NALM6 (cell line): ENCODE measurements around the genes CENPF, TGFB2 and IARS2.

GRCh38 chr1:214581860-214582228 is 21.2 kb upstream of the CENPF start:
- PRO-cap = no peak

DNA sequence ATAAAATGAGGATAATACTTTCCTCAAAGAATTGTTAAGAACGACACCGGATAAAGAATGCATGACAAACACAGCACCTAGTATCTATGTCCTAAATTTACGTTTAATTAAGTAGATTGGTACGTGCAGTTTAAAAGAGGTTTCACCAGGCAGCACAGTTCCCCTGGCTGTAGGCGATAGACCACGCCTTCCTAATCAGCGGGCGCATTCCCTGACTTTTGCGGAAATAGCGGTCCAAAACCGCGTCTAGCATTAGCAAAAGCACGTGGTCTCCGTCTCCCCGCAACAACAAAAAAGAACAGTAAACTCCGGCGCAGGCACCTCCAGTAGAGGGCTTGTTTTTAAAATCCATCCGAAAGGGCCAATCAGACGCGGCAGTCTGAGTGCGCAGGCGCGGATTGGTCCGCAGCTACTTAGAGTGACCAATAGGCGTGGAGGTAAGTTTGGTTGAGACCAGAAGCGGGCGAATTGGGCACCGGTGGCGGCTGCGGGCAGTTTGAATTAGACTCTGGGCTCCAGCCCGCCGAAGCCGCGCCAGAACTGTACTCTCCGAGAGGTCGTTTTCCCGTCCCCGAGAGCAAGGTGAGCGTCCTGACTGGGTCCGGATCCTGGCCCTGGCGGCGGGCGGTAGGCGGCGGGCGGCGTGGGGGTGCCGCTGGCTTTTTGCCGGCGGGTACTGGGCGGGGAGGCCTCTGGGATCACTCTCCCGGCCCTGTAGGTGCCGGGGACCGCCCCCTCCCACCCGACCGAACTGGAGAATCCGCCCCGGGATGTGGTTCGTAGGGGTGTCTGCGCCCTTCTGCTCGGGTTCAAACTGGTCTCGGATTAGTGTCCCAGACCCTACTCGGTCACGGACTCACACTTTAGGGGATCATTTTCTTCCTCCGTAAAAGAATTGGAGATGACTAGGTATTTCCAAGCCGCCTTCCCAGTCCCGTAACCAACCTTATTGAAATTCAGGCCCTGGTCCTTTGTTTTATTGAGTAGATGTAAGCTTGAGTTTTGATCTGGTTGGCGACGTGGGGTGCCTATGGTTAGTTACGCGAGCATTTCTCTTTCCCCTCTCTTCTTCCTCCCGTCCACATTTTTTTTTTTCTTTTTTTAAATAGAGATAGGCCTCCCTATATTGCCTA is at the start of gene CENPF:
Gene CENPF, plus strand, starts transcription at position 456 of the 1,133 bp plus-strand sequence.
- PRO-cap = bidirectional peak, plus-strand start at position 456 of the sequence, minus-strand start at position 182 of the sequence

DNA sequence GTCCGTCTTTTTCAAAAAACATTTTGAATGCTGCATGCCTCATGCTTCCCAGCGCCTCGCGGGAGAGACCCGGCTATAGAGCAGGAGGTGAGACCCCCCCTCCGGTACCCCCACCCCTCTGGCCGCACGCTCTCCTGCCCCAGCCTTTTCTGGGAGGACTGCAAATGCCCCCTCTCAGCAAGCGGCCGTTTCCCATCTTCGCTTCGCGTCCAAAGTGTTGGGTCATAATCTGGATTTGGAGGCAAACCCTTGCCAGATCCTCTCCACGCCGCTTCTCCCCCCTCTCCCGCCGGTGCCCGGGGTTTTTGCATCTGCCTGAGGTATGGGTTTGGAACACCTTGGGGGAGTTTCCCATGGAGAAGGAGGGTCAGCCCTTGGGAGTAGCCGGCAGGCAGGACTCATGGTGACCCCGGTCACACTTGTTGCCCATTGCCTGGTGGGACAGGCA is 832 bp downstream of the KCNK2 start:
- PRO-cap = no peak

DNA sequence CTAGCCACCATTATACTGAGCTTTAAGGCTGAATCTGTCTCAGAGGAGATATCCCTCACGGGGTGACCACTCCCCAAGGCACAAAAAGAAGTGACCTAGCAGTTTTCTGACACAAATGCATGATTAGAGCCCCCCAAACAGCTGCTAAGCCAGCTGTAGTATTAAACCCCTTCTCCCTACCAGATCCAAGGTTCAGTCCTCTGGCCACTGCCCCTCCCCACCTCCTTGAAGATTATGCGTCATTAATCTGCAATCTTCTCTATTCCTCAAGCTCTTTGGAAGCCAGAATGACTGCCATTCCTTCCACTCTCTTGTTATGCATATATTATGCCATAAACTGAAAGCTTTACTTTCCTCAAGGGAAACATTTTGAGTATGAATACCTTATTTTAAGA is 74.7 kb downstream of the KCNK2 start:
- PRO-cap = no peak

GRCh38 chr1:215581688-215582181 is 14.6 kb downstream of the KCTD3 start:
- PRO-cap = no peak

GRCh38 chr1:215645081-215645624 is 78.0 kb downstream of the KCTD3 start:
- PRO-cap = no peak

- PRO-cap = no peak
Measured at GRCh38 chr1:216162141-216162340, 261.2 kb downstream of the USH2A start.

GRCh38 chr1:217090217-217090758 is 367.1 kb upstream of the ESRRG start:
- PRO-cap = no peak

- PRO-cap = no peak
Measured at GRCh38 chr1:217601582-217602321, 29.1 kb downstream of the GPATCH2 start.

- PRO-cap = no peak
Measured at GRCh38 chr1:218156440-218157138, 128.5 kb upstream of the RRP15 start.

DNA sequence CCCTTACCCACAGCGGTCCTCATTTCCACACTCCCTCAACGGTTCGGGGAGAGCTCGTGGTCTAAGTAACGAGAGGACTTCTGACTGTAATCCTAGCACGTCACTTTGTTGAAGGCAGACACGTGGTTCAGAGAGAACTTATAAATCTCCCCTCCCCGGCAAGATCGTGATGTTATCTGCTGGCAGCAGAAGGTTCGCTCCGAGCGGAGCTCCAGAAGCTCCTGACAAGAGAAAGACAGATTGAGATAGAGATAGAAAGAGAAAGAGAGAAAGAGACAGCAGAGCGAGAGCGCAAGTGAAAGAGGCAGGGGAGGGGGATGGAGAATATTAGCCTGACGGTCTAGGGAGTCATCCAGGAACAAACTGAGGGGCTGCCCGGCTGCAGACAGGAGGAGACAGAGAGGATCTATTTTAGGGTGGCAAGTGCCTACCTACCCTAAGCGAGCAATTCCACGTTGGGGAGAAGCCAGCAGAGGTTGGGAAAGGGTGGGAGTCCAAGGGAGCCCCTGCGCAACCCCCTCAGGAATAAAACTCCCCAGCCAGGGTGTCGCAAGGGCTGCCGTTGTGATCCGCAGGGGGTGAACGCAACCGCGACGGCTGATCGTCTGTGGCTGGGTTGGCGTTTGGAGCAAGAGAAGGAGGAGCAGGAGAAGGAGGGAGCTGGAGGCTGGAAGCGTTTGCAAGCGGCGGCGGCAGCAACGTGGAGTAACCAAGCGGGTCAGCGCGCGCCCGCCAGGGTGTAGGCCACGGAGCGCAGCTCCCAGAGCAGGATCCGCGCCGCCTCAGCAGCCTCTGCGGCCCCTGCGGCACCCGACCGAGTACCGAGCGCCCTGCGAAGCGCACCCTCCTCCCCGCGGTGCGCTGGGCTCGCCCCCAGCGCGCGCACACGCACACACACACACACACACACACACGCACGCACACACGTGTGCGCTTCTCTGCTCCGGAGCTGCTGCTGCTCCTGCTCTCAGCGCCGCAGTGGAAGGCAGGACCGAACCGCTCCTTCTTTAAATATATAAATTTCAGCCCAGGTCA is at the start of gene TGFB2:
Gene TGFB2, plus strand, starts transcription at position 169 of the 1,035 bp plus-strand sequence.
- PRO-cap = no peak

DNA sequence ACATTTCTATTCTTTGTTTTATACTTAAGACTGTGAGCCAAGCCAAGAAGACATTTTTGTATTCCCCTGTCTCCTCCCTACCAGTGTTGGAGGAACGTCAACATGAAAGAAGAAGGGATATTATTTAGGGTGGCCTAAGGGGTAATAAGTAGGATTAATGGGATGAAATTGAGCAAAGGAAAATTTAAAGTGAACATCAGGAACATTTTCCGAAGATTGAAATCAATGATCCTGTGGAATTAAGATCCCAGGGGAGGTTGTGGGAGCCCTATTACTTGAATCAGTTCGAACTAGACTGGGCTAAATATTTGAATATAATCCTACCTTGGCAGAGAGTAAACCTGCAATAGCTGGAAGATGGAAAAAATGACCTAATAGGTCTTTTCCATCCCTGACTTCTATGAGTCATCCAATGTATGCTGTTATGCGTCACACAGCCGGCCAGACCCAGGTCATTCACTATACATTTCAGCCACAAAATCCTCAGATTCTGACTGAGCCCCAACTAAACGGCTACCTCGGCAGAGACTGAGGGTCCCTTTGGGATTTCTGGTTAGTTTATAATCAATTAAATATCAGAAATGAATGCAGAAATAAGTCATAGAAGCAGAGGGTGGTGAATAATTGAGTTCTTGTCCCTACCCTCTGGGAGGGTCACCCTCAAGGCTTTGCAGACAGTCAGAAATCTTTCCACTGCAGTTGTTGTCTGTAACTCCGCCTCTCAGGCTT is 240.3 kb downstream of the TGFB2 start:
- PRO-cap = no peak

- PRO-cap = no peak
Measured at GRCh38 chr1:219173256-219173584, 458 bp upstream of the LYPLAL1 start.

- PRO-cap = no peak
Measured at GRCh38 chr1:219741303-219741715, 128.4 kb upstream of the ZC3H11B start.

GRCh38 chr1:219940862-219941235 is 12.5 kb upstream of the SLC30A10 start:
- PRO-cap = no peak

DNA sequence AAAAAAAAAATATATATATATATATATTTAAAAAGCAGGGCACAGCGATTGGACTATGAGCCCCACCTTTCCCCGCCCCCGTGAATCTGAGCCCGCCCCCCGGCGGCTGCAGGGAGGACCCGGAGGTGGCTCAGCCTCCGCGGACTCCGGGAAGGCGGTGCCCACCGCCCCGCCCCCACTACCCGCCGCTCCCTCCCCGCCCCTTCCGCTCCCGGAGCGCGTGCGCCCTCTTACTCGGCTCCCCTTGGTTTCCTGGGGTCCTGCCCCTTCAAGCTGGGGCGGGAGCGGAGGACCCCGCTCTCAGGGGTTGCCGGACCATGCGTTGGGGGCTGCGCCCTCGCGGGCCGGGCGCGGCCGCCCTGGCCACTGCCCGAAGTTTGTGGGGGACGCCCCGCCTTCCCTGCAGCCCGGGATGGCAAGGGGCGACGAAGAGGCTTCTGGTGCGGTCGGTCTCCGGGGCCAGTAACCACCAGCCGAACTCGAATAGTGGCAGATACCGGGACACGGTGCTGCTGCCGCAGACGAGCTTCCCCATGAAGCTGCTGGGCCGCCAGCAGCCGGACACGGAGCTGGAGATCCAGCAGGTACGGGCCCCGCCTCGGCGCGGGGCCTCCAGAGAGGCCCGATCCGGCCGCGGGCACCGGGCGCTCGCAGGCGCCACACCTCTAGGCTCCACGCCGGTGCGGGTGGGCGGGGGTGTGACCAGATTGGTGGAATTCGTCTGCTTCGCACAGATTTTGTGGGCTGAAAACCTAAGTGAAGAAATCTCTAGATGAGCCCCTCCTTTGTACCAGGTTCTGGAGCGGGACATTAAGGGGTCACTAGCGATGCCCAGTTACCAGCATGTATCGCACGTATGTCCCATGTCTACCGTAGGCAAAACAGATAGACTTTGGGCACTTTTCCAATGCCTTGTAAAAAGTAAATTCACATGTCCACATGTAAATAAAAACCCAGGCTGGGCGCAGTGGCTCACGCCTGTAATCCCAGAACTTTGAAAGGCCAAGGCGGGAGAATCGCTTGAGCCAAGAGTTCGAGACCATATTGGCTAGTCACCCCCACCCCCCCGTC is at the start of gene IARS2:
Gene IARS2, plus strand, starts transcription at position 233 of the 1,071 bp plus-strand sequence.
- PRO-cap = bidirectional peak, plus-strand start at position 271 of the sequence, minus-strand start at position 88 of the sequence; unidirectional peak, plus-strand start at position 465 of the sequence

GRCh38 chr1:220475118-220475598 is 52.8 kb upstream of the MARK1 start:
- PRO-cap = no peak

DNA sequence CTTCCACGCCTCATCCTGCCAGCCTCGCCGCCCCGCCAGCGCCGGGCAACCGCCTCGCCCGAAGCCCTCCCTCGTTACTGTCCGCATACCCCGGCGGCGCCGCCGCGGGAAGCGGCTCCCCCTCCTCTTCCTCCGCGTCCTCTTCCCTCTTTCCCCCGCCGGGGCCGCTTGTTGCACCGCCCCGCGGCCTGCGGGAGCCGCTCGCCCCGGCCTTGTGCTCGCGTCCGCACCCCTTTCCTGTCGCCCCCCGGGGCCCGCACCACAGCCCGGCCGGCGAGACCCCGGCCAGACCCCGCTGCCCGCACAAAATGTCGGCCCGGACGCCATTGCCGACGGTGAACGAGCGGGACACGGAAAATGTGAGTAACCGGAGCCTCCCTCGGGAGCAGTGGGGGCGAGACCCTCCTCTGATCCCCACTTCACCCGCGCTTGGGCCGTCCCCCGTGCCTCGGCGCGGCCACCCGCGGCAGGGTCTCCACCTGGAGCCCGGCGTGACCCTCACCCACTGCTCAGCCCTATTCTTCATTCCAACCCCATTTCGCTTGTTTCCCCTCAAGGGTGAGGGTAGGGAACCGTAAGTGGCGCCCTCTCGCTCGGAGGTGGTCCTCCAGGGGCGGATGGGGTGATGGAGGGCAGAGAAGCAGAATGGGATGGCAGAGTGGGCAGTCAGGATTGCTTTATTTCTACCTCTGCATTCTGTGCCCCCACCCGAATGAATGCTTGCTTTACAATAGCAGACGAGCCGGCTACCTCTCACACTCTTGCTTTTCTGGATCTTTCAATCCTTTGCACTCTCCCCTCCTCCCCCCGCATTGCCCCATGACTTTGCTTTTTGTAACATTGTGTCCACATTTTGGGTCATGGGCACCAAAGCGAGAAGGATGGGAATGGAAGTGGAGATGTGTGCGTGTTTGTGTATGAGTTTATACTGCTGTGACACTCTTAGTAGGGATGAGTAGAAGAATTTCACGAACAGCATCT is 869 bp downstream of the MARK1 start:
- PRO-cap = bidirectional peak, plus-strand start at position 87 of the sequence, minus-strand start at position 79 of the sequence; bidirectional peak, plus-strand start at position 606 of the sequence, minus-strand start at position 540 of the sequence; unidirectional peak, minus-strand start at position 732 of the sequence

DNA sequence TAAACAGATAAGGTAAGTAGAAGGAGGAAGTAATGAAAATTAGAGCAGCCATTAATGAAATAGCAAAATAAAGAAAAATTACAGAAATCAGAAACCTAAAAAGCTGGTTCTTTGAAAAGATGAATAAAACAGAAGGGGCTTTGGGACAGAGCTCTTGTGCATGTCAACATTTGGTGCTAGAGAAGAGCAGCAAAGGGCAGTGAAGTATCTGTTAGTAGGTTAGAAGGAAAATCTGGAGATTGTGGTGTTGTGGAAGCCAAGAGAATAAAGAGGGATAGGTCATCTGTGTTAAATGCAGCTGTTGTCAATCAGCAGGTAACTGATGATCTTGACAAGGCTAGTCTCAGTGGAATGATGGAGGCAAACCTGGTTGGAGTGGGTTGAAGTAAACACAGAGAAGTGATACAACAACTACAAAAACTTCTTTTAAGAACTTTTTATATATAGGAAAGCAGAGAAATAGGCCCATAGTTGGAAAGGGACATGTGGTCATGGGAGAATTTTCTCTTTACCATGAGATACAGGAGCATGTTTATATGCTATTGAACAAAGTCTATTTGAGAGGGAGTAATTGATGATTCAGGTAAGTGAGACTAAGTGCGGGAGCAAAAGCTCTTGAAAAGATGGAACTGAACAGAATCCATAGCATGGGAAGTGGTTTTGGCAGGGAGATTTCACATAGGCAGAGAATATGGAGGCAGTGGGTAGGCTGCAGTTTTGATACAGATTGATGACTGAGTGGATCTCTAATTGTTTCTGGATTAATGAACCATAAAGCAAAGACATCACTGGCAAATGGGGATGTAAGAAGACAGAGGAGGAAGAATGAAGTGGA is 31.3 kb downstream of the MARK1 start:
- PRO-cap = no peak

DNA sequence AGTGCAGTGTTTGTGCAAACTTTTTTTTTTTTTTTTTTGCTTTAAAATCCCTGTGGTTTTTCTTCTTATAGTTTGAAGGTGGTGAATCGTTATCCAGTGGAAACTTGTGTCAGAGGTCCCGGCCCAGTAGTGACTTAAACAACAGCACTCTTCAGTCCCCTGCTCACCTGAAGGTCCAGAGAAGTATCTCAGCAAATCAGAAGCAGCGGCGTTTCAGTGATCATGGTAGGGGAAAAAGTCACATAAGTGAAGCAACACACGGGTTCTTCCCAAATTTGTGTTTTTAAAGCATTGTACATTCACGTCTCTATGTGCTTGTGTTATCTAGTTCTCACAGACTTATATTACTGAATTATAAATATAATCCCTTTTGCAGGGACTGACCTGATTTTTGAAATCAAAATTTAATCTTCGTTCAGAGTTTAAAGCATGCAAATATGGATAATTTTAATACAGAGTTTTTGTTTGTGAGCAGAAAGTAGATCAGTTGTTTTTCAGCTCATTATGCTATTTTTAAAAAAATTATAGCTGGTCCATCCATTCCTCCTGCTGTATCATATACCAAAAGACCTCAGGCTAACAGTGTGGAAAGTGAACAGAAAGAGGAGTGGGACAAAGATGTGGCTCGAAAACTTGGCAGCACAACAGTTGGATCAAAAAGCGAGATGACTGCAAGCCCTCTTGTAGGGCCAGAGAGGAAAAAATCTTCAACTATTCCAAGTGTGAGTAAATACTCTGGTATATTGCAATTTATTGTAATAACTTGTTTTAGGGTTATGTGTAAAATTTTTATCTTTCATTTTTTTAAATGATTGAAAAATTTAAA is 54.6 kb upstream of the C1orf115 start:
- PRO-cap = no peak